Pericardium fibroblast (primary cell): ENCODE data around the genes PFDN1, CD14, DND1, PCDHA8, PCDHA10 and PCDHB15.

DNA sequence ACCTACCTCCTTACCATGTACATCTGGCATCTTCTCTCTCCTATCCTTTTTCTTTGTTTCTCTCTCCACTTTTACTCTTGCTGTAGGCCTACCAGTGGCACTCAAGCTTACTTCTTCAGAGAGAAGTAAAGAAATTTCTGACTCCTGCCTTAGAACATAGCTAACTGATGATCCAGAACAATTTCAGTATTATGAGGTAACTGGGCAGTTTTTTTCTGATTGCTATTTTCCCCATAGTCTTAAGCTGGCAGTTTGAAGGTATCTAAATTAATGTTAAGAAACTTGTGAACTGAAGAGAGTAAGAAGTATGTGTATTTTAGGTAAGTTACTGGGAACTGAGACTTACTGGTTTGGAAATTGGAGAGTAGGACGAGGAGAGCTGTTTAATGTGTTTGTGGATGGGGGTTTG, 4.2 kb upstream of the IGIP start:
- RAMPAGE, long total RNA = no peak

DNA sequence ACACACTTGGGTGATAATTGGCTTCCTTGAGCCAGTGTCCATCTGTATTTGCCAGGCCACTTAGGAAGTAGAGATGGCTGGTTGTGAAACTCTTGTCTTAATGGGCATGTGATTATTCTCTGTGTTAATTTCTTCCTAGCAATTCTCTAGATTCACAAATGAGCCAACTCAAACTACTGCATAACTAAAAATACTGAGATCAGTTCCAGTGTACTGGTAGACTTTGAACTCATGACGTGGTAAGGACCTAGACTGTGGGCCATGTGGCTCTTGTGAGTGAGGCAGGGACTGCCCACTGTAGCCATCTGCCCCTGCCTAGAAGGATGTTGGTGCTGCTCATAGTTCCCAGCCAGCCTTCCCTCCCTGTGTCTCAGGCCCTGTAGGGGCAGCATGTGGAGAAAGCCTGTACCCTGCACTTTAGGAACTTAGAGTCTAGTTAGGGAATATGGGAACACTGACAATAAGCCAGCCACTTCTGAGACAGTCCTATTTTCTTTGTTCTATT, 47.4 kb downstream of the CYSTM1 start:
- RAMPAGE, long total RNA = no peak

DNA sequence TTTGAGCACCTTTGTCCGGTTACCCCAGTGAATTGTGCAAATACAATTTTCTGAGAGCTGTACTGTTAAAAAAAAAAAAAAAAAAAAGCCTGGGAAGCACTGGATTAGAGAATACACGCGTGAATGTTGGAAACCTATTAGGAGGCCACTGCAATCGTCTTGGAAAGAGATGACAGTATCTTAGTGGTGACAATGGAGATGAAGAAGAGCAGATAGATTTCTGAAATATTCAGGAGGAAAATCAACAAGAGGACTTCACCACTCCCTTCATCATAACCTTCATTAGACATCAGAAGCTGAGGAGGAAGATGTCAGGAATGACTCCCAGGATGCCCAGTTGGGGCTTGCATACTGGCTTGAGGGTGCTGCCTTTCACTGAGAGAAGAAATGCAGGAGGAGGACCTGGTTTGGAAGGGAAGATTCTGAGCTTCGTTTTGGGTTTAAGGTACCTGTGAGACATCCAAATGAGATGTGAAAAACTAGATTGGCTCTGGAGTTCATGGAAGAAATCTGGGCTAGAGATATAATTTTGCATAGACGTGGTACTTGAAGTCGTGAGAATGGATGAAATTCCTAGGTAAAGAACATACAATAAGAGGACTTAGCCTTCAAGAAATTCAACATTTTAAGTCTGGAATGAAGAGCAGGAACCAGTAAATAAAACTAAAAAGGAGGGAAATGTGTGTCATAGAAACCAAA, 44.4 kb downstream of the PFDN1 start:
- RAMPAGE, long total RNA = no peak

- RAMPAGE, long total RNA = no peak
These were observed at the start of gene PFDN1 for GRCh38 chr5:140302538-140303615. TSS of gene PFDN1 (minus strand) at chr5:140303101.

DNA sequence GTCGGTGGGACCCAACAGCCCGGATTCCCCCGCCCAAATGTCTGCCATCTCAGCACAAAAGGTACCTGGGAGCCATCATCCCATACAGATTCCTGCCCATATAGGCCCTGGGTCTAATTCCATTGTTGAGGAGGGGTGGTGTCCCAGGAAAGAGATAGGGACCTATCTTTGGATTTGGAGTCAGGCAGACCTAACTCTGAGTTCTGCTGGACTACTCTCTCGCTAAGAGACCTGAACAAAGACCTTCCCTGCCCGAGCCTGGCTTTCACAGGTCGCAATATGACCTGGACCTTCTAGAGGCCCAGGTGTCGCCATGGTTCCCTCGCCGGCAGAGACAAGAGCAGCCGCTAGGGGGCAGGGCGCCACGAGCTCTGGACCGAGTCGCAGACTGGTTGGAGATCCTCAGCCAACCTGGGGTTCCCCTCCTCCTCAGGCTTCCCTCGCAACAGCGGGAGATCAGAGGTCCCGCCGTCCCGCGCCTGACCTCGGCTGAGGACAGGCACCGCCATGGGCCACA, 3.1 kb downstream of the SLC4A9 start:
- RAMPAGE, long total RNA = no peak

- RAMPAGE, long total RNA = no peak
These were observed 34.3 kb downstream of the ANKHD1 start for GRCh38 chr5:140435902-140436420.

DNA sequence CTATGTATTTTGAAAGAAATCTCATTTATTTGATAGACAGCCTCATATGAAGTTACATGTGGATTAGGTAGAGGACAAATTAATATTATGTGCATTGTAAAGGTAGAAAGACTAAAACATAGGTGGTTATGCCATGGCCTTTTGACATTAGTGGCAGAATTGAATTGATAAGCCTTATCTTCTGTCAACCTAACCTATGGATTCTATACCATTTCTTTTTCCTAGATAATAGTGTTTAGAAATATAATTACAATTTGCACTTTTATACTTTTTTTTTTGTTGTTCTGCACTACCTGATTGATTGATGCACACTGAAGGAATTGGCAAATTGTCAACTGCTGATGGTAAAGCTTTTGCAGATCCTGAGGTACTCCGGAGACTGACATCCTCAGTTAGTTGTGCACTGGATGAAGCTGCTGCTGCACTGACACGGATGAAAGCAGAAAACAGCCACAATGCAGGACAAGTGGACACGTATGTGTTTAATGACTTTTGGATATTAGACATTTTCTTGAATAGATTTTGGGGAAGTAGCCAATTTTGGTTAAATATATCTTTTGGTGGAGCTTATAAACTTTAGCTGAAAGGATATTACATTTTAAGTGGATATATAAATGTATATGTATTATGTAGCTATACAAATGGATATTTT, 36.6 kb downstream of the ANKHD1 start:
- RAMPAGE, long total RNA = no peak

DNA sequence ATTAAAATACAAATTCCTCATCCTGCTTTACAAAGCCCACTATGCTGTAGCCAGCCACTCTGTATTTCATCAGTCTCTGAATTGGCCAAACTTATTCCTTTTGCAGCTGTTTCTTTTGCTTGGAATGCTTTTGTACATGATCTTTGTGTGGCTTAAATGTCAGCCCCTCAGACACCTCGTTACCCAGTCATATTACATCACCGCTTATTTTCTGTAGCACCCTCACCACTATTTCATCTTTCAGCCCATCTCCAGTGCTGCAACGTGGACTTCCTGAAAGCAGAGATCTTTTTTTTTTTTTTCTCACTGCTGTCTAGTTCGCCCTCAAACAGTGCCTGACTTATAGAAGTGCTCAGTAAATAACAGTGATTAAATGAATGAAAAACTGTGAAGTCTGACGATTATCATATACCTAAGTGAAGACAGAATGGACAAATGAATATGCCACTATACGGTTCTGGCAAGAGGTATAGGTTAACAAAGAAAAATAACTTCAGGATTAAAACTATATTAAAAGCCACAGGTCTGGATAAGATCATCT, 819 bp downstream of the SRA1 start:
- RAMPAGE, long total RNA = no peak

DNA sequence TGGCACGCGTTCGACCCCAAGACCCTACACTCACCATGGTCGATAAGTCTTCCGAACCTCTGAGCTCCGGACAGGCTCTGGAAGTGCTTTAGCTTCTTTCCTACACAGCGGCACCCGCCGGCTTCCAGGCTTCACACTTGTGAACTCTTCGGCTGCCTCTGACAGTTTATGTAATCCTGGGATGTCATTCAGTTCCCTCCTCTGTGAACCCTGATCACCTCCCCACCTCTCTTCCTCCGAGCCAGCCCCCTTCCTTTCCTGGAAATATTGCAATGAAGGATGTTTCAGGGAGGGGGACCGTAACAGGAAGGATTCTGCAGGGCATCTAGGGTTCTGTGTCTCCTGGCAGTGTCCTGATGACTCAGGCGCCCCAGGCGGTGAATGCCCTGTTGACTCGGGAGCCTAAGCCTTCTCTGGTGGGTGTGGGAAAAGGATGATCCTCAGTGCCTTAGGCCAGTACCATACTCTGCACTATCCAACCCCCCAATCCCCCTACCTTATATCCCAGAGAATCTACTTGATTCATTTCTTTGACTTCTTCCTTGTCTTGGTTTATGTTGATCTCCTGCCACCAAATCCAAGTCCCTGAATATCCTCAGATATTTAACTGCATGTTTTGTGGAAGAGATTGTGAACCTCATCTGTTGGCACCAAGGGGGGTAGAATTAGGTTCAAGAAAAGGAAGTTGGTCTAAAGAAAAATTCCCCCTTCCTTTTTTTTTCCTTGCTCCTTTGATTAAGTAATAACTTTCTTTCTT, at the start of gene CD14:
Gene CD14, minus strand, starts transcription at position 141 of the 757 bp plus-strand sequence.
- RAMPAGE, long total RNA = no peak

GRCh38 chr5:140673159-140673934, at the start of gene DND1:
TSS of gene DND1 (minus strand) at chr5:140673576.
- RAMPAGE, long total RNA = no peak

- RAMPAGE, long total RNA = no peak
These were observed 4.0 kb downstream of the ZMAT2 start for GRCh38 chr5:140704301-140704632.

- RAMPAGE, long total RNA = no peak
These were observed at the start of gene PCDHA8 for GRCh38 chr5:140840919-140841428. TSS of gene PCDHA8 (plus strand) at chr5:140841187.

DNA sequence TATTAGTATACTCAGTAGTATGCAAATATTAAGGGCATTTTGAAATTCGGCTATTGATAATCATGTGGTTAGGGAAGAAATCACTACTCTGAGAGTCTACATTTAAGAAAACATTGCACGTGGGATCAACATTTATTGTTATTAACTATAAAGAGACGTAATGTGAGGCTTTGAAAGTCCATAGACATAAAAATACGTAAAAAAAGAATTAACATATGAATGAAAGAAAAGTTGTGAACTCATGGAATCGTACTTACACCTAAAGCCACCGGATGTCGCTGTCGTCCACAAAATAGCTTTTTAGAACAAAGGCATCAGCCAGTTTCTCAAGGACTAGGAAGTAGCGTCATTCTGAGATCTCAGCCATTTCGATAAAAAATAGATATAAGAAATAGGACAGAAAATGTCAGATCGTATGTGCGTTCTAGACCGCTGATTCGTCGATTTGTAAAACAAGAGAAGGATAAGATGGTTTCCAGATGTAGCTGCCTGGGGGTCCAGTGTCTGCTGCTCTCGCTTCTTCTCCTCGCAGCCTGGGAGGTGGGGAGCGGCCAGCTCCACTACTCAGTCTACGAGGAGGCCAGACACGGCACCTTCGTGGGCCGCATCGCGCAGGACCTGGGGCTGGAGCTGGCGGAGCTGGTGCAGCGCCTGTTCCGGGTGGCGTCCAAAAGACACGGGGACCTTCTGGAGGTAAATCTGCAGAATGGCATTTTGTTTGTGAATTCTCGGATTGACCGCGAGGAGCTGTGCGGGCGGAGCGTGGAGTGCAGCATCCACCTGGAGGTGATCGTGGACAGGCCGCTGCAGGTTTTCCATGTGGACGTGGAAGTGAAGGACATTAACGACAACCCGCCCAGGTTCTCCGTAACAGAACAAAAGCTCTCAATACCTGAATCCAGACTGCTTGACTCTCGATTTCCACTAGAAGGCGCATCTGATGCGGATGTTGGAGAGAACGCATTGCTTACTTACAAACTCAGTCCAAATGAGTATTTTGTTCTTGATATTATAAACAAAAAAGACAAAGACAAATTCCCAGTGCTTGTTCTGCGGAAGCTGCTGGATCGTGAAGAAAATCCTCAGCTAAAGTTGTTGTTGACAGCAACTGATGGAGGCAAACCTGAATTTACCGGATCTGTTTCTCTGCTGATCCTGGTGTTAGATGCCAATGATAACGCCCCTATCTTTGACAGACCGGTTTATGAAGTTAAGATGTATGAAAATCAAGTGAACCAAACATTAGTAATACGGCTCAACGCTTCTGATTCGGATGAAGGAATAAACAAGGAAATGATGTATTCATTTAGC, at the start of gene PCDHA10:
Gene PCDHA10, plus strand, starts transcription at position 317 of the 1,311 bp plus-strand sequence.
- RAMPAGE, long total RNA = no peak

DNA sequence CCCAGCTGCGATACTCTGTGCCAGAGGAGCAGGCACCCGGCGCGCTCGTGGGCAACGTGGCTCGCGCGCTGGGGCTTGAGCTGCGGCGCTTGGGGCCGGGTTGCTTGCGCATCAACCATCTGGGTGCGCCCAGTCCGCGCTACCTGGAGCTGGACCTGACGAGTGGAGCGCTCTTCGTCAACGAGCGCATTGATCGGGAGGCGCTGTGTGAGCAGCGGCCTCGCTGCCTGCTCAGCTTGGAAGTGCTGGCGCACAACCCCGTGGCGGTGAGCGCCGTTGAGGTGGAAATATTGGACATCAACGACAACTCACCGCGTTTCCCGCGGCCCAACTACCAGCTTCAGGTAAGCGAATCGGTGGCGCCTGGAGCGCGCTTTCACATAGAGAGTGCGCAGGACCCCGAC, 617 bp downstream of the PCDHAC2 start:
- RAMPAGE, long total RNA = no peak

- RAMPAGE, long total RNA = no peak
These were observed 41.0 kb upstream of the PCDHB1 start for GRCh38 chr5:141010069-141010616.

GRCh38 chr5:141039905-141041008, 10.9 kb upstream of the PCDHB1 start:
- RAMPAGE, long total RNA = no peak

DNA sequence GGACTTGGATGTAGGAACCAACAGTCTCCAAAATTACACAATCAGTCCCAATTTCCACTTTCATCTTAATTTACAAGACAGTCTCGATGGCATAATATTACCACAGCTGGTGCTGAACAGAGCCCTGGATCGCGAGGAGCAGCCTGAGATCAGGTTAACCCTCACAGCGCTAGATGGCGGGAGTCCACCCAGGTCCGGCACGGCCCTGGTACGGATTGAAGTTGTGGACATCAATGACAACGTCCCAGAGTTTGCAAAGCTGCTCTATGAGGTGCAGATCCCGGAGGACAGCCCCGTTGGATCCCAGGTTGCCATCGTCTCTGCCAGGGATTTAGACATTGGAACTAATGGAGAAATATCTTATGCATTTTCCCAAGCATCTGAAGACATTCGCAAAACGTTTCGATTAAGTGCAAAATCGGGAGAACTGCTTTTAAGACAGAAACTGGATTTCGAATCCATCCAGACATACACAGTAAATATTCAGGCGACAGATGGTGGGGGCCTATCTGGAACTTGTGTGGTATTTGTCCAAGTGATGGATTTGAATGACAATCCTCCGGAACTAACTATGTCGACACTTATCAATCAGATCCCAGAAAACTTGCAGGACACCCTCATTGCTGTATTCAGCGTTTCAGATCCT, 978 bp downstream of the PCDHB2 start:
- RAMPAGE, long total RNA = no peak

DNA sequence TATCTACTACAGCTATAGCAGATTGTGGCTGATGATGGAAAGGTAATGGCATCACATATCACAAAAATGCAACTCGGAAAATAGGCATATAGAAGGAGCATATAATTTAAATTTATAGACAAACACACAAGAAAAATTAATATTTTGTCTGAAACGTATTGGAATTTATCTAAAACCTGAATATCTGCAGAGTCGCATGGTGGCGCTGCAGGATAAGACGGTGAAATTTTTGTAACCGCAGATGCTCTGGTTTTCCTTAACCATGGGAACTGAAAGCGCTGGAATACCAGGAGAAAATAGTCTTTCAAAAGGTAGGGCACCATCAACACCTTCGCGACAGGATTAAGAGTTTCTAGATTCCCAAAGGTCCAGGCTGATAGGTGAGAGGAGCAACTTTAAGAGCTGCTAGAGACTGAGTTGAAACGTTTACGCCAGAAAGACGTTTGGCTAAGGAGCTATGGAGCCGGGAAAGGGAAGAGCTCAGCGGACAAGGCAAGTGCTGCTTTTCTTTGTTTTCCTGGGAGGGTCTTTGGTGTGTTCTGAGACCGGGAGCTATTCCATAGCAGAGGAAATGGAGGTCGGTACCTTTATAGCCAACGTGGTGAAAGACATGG, 11.0 kb upstream of the PCDHB15 start:
- RAMPAGE, long total RNA = no peak

DNA sequence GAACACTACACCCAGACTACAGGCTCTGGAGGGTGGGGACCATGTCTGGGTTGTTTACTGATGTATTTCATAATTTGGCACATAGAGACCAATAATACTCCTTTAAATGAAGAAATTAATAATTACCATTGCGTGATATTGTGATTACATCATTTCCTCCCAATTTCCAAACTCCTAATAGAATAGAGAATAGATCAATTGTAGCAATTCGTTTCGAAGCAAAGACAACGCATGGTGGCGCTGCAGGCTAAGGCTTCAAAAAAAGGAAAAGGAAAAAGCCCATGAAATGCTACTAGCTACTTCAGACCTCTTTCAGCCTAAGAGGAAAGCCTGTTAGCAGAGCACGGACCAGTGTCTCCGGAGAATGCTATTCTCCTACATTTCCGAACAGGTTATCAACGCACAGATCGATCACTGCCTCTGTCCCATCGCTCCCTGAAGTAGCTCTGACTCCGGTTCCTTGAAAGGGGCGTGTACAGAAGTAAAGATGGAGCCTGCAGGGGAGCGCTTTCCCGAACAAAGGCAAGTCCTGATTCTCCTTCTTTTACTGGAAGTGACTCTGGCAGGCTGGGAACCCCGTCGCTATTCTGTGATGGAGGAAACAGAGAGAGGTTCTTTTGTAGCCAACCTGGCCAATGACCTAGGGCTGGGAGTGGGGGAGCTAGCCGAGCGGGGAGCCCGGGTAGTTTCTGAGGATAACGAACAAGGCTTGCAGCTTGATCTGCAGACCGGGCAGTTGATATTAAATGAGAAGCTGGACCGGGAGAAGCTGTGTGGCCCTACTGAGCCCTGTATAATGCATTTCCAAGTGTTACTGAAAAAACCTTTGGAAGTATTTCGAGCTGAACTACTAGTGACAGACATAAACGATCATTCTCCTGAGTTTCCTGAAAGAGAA, at the start of gene PCDHB15:
Gene PCDHB15, plus strand, starts transcription at position 304 of the 898 bp plus-strand sequence.
- RAMPAGE, long total RNA = no peak

DNA sequence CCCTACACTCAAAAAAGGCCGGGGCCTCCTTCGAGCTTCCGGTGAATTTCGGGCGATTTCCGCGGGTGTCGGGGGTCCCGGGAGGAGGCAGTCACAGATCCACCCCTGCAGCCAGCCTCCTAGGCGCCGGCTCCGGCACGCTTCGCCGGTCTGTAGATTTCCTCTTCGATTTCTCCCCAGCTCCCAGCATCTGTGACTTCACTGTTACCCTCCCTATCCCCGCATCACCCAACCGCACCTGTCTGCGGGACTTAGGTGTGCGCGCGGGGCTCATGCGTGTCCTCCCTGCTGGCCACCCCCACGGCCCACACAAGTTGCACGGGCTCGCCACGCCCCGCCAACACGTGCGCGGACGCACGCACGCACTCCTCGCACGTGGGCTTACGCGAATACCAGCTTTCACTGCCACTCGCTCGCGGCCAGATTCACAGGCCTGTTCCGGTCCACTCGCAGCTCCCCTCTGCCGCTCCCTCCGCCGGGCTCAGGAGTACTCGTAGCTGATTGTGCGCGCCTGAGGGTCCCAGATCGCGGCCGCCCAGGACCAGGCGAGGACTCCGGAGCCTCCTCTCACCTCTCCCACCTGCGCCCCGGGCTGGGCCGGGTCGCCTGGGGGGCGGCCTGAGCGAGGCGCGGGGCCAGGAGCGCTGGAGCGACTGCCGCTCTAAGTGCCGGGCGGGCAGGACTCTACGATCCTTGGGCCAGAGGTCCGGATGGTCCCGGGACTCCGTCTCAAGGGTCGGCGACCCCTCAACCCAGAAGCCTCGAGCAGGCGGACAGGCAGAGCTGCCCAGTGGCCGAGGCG, 3.3 kb downstream of the PCDHGC5 start:
- RAMPAGE, long total RNA = no peak